Cardiac ventricle fibroblast (primary cell): ENCODE results near the genes MAN2B2 and TBC1D14.

DNA sequence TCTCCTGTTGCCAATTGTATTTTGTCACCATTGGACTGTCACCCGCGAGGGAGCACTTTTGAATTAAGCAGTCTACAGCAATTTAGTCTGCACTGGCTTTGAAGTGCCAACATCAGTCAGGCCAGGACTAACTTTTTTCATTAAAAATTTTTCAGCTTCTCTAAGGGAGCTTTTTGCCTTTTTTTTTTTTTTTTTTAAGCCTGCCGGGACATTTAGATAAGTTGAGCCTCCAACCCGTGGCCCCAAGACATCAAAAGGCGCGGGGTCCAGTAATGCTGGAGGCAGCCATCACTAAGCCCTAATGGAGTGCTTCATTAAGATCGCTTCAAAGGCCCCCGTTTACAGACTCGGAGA, 98.2 kb upstream of the MSX1 start:
- RAMPAGE, long total RNA: no peak

DNA sequence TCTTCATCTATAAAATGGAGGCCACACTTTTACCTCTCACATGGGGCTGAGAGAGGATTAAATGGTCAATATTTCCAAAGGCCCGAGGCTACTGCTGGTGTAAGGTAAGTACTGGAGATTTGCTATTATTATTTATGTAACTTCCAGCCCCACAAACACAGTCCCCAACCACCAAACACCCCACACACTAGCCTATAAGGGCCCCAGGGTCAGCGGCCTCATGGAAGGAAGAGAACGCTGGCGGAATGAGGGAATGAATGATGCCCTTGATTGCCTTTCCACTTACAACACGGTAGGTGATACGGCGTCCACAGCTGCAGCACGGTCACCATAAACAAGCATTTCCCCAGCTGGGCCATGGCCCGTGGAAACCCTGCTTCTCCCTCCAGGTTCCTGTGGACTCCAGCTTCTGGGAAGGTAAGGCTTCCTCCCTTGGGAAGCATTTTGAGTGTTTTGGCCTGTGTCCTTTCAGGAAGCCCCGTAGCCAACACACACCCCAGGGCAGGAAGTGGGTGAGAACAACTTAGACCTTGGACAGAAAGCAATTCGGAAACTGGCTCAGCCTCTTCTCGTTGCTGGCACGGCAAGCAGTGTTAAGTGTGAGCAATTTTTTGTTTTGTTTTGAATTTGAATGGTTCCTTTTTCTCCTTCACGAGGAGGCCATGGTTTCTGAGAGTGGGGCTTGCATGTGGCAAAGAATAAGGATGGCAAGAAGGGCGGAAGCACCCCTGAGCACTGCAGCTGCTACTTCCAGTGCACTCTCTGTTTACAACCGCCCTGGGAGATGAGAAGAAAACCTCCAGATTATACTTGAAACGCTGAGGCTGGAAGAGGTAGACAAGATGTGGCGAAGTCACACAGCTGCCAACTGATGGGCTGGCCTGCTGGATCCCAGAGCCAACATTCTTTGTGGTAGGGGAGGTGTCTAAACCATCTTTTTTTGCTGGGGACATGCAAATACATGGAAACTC, 14.0 kb upstream of the CYTL1 start:
- RAMPAGE, long total RNA: no peak

- RAMPAGE, long total RNA: no peak
Observed at GRCh38 chr4:5615123-5615800, 93.1 kb downstream of the EVC2 start.

DNA sequence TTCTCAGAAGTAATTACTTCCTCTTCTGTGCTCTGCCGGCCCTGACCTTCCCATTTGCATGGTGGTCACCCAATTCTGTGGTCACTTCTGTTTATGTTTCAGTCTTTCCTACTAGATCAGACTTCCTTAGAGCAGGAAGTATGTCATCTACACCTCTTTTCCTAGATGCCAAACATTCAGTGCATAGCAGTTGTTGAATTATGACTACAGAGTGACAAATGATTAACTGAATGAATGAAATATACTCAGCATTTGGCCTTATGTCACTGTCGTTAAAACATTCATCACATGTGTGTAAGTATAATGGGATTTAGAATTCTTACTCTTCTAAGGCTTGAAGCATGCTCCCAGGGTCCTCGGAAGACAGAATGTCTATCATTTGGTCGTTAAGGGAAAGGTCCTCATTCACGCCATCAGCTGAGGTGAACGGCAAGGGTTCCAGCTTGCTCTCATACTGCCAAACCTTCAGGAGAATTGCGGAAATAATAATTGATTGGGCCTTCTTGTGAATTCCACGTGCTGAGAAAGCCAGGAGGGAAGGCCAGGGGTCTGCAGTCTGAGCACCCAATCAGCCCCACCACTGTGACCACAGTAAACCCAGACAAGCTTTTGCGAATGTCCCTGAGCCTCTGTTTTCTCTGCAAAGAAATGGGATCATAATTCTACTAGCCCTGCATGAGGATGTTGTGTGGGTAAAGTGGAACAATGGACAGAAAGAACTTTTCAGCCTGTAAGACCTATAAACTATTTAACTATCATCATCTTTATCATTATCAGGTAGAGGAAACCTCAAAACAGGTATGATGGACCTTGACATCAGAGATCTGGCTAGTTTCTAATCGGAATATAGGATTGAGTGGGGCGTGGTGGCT, 45.3 kb downstream of the EVC2 start:
- RAMPAGE, long total RNA: no peak

- RAMPAGE, long total RNA: no peak
Observed at GRCh38 chr4:5730600-5731535, 19.9 kb downstream of the EVC start.

GRCh38 chr4:5844726-5845074, 48.2 kb downstream of the CRMP1 start:
- RAMPAGE, long total RNA: no peak

DNA sequence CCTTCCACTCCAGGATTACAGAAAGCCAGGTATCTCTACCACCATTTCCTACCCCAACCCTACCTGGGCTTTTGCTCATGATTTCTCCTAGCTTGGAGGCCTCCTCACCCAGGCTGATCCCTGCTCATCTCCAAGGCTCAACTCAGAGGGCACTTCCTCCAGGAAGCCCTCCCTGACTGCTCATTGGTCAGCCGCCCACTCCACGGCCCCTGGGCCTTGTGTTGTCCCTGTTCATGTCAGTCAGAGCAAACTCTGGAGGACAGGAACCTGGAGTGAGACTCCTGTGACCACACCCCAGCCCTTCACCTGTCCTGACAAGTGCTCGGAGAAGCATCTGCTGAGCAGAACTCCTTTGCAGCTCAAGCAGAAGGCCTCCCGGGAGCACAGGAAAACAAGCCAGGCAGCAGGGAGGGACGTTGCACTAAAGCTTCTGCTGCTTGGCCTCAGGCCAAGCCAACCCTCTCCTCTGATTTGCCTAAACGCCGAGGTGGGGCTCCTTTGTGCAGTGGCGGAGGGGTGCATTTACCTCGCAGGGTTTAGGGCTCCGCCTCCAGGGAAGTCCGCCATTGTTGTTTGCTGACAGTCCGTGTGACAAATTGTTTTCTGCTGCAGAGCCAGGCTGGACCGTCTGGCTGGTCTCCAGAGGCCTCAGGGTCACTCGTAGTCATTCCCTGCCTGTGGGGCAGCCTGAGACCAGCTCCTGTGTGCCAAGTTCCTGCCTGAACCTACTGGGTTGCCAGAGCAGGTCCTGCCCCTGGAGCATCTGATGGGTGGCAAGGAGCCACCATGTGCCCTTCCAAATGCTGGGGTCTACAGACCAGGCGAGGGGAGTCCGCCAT, 63.5 kb upstream of the CRMP1 start:
- RAMPAGE, long total RNA: no peak

GRCh38 chr4:6093754-6094204, 106.6 kb downstream of the JAKMIP1 start:
- RAMPAGE, long total RNA: no peak

DNA sequence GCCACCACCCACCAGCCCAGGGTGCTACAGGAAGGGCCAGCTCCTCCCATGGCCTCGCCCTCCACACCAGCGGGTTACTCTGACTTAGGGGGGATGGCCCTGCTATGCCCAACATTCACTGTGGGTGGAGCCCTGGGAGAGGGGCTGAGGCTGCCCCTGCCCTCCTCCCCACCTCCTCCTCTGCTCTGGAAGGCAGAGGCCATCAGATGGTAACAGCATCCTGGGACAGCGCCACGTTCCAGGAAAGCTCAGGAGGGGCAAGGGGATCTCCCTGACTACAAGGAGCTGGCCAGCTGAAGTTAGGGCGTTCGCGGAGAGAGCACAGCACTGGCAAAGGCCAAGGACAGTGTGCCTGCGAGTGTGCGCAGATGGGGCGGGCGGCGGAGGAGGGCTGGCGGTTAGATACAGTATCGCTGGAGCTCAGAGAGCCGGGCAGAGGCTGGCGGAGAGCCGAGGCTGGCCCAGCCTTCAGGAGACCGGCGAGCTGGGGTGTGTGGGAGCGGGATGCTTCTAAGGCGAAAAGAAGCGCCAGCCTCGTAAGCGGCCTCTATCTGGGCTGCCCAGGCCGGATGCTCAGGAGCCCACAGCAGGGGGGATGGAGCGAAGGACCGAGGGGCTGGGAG, 1.4 kb downstream of the JAKMIP1 start:
- RAMPAGE, long total RNA: no peak

GRCh38 chr4:6276193-6276910, 6.7 kb downstream of the WFS1 start:
- RAMPAGE, long total RNA: no peak

GRCh38 chr4:6471405-6472395, 714 bp downstream of the PPP2R2C start:
- RAMPAGE, long total RNA: no peak

DNA sequence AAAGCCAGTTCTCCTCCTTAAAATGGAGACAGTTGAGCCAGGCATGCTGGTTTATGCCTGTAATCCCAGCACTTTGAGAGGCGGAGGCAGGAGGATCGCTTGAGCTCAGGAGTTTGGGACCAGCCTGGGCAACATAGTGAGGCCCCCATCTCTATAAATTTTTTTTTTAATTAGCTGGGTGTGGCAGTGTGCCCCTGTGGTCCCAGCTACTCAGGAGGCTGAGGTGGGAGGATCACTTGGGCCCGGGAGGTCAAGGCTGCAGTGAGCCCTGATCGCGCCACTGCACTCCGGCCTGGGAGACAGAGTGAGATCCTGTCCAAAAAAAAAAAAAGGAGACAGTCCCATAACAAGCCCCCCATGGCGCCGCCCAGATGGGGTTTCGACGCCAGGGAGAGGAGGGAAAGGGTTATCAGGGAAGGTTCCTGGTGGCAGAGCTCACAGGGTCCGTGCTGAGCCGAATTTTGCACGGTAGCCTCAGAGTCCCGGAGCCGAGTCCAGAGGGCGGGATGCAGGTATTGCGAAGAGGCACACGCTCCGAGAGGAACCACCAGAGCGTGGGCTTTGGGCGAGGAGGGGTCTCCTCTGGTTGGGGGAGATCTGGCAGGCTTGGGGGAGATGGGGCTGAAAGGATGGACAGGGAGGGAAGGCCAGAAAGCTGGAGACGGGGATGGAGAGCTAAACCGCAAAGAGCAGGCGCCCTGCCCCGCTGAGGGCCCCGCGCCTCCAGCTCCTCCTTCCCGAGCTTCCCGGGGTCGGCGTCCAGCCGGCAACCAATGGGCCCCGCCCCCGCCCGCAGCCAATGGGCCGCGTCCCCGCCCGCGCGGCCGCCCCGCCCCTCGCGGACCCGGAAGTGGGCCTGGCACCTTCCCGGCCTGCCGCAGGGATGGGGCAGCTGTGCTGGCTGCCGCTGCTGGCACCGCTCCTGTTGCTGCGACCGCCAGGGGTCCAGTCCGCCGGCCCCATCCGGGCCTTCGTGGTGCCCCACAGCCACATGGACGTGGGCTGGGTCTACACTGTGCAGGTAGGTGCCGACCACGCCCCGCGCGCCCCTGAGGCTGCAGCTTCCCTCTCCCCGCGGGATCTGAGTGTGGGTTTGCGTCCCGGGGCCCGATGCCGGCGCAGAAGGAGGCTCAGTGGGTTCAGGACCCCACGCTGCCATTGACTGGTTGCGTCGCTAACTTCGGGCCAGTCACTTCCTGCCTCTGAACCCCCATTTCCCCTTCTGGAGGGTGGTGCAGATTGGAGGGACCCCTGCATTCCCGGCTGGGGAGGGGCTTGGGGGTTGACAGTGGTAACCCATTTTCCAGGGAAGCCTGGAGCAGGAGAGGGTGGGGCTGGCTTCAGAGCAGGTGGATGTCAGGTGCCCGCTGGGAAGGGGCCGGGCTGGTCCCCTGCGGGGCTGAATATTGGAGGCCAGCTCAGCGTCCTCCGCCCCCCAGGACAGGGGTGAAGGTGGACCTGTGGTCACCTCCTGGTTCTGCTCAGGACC, at the start of gene MAN2B2:
Gene MAN2B2 (plus strand): TSS at position 862 of the 1,489 bp plus-strand sequence.
- RAMPAGE, long total RNA: start-site peak on the plus strand centred at position 853 of the sequence, 60 bp wide, 169 and 48 reads in 2 replicates

- RAMPAGE, long total RNA: no peak
Observed at GRCh38 chr4:6726836-6727855, 11.2 kb downstream of the BLOC1S4 start.

GRCh38 chr4:6845043-6845592, 62.6 kb downstream of the KIAA0232 start:
- RAMPAGE, long total RNA: no peak

- RAMPAGE, long total RNA: no peak
Observed at GRCh38 chr4:6861793-6862549, 47.7 kb upstream of the TBC1D14 start.

- RAMPAGE, long total RNA: no peak
Observed at GRCh38 chr4:6867047-6867271, 42.7 kb upstream of the TBC1D14 start.

GRCh38 chr4:6871197-6872296, 38.1 kb upstream of the TBC1D14 start:
- RAMPAGE, long total RNA: no peak

- RAMPAGE, long total RNA: no peak
Observed at GRCh38 chr4:6909551-6910385, at the start of gene TBC1D14. TBC1D14 (plus strand) TSS chr4:6909826.

GRCh38 chr4:6938981-6939773, 29.6 kb downstream of the TBC1D14 start:
- RAMPAGE, long total RNA: no peak

DNA sequence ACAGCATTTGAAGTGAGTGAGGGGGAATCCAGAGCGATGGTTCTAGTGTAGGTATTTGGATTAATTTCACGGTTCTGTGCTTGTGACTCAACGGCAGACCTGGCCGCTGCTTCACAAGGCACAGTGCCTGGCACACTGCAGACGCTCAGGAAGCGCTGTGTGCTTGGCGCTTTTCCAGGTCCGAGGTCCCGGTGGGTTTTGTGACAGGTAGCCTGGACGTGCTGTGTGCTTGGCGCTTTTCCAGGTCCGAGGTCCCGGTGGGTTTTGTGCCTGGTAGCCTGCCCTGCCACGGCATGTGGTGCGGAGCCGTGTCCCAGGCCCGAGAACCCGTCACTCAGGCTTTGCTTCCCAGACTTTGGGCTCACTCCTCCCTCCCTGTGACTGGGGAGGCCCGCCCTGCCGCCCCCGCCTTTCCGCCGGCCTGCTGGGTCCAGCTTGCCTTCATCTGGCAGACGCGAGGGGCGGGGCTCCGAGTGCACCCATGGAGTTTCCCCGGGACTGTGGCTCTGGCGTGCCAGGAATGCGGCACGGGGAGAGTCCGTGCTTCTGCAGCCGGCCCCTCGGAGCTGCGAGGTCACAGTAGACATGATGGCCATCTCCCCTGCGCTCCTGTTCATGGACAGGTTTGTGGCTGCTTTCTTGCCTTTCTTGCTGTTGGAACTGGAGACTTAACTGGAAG, 44.2 kb downstream of the TBC1D14 start:
- RAMPAGE, long total RNA: no peak